CD14-positive monocyte (primary cell): ENCODE measurements around the genes SSX2IP and GBP1.

DNA sequence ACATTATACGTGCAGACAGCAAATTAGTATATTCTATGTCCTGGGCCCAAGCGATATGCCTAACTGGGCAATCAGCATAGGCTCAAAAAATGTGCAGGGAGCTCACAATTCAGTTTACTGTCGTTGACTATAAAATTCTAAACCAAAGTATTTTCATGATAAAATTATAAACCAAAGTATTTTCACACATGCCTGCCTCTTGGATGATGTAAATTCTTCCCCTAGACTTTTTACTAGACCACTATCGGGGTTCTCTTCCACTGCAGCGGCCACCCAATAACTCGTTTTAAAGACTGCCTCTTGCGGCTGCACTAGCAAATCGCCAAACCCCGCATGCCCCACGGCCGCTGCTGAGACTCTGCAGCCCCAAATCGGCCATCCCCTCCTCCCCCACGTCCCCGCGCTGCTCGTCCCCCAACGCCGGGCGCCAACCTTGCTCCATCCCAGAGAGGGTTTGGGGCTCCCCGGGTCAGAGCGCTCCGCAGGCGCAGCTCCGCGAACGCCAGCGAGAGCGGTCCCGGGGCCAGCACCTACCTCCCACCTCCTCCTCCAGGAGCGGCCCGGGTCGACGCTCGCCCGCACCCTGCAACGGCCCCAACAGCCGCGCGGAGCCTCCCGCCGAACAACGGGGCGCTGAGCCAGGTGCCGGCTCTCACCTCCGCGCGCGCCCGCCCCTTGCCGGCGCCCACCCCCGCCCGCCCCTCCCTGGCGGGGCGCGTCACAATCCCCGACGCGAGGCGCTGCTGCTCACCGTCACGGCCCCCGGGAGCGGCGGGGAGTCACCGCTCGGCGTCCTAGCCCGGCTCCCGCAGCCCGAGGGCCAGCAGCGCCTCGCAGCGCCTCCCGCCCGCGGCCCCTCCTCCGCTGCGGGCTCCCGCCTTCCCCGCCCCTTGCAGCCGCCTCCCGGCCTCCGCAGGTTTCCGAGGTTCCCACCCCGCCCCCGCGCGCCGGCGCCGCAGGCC, at the start of gene SSX2IP:
TSS of gene SSX2IP (minus strand) at position 842 of the 962 bp plus-strand sequence.
- CAGE, long polyA plus RNA = no peak

DNA sequence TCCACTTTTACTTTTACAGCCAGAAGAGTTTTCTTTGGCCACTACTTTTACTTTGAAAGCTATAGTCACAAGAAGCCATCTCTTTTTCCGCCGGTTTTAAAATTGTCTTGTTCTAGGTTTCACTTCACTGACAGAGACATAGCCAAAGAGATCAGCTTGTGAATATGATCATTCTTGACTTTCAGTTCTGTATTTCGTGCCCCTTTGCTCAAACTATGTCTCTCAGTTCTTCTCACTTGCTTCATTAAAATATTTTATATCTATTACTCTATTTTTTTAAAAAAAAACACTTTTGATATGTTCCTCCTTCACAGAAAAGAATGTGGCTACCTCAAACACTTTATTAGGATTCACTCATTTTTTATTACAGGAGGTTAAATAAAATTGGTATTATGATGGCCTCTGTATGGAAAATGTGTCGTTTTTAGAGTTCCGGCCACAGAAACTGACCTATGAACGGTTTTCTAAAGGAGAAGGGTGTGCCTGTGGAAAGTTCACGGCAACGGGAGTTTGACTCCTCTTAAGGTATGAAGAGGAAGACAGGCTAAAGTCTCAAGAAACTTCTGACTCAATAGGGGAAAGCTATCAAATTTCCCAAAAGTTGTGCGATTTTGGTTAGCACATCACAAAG, 1.3 kb downstream of the MCOLN2 start:
- CAGE, long polyA plus RNA = no peak

DNA sequence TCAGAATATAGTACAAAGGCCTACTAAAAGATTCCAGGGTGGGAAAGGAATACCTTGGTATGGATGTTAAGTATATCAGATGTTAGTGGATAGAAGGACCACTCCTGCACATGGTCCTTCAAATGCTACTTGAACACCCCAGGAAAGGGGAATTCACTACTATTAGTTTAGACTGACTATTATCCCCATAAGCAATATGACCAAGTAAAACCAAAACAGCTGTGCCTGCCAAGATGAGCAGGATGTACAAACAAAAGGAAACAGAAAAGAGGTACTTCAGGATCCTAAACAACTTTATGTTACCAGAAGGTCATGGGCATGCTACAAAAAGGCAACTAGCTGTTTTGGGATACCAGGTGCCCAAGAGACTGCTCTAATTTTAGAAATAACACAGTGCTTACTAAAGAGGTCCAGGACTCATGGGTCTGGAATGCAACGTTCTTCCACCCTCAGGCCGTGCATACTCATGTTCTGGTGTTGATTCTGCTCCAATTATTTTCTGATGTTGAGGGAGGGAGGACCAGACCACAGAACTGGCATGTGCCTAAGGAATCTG, 37.4 kb upstream of the BCL10 start:
- CAGE, long polyA plus RNA = no peak

GRCh38 chr1:85577789-85577971, 2.9 kb upstream of the CCN1 start:
- CAGE, long polyA plus RNA = no peak

DNA sequence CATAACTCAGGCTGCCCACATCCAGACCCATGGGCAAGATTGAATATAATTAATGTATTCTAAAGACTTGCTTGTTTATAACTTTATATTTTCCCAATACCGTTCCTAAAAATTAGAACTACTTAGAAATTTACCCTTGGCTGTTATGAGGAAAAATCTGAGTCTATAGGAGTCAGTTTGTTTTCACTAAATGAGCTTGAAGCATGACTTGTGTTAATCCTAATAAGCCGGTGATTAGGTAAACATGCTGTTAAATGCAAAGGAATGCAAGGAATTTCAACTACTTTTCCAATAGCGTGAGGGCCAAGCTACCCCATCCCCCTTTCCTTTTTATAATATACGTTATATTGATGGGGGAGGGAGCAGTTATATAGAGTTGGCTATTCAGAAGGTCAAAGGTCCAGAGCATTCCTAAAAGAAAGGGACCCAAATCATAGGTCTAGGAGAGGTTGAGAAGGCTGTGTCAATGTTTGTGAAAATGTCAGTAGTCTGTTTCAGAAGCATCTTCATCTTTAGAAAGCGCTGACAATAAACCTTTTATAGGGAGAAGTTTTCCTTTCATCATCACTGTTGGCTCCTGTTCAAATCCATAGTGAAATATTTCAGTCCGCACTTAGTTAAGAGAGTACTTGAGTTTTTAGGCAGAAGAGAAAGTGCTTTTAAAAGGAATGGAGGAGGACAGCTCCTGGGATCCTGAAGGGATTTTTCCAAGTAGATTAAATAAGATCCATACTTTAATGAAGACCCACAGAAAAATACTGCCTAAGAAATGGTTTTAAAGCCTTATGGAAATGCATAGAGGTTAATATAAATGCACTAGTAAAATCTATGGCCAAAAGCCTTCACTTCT, 3.8 kb downstream of the CCN1 start:
- CAGE, long polyA plus RNA = no peak

DNA sequence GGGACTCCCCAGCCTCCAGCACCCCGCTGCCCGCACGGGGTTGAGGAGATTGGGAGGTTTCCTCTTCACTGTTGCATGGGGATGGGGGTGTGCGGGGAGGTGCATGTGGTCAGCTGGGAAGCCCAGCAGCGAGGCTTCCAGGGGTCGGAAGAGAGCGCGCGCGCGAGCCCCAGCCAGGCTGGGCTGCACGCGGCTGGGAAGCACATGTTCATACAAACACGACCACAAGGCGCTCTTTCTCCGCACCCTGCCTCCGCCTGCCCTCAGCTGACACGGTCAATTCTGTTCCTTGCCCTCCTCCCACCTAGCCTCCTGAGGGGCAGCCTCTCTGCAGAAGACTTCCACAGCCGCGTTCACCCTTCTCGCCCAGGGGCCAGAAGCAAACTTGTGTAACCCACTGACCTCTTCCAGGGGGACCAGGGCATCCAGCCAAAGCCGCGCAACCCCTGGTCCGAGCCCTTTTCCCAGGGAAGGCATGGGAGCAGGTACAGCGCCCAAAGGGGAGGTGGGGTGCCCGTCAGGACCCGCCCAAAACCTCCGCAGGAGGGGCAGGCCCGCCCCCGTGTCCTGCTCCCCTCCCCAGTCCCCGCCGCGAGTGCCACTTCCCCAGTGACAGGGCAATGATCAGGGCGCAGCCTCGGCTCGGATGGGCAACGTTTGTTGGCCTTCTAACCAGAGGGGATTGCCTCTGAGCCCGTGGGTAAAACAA, 1.3 kb downstream of the COL24A1 start:
- CAGE, long polyA plus RNA = no peak

DNA sequence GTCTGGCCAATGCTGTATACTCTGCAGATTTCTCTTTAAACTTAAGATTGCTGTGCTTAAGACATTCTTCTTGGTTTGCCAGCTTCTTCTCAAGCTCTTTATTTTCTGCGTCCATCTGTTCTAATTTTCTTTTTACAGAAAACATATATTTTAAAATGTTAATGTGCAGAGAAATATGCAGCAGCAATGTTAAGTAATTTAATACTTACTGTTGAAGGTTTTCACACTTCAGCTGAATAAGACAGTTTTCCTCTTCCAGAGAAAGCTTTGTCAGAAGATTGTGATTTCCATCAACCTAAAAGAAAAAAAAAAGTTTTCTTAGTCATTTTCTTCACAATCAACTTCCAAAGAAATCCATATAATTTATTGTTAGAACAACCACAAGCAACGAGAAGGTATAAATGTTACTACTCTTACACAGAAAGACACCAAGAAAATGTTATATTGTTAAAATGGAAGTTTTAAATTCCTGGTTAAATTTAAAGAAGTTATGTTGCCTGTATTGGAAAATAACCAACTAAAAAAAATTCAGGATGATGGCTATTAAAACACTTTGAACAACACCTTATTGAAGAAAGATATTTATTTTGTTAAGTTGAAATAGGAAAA, 41.5 kb downstream of the ODF2L start:
- CAGE, long polyA plus RNA = no peak

DNA sequence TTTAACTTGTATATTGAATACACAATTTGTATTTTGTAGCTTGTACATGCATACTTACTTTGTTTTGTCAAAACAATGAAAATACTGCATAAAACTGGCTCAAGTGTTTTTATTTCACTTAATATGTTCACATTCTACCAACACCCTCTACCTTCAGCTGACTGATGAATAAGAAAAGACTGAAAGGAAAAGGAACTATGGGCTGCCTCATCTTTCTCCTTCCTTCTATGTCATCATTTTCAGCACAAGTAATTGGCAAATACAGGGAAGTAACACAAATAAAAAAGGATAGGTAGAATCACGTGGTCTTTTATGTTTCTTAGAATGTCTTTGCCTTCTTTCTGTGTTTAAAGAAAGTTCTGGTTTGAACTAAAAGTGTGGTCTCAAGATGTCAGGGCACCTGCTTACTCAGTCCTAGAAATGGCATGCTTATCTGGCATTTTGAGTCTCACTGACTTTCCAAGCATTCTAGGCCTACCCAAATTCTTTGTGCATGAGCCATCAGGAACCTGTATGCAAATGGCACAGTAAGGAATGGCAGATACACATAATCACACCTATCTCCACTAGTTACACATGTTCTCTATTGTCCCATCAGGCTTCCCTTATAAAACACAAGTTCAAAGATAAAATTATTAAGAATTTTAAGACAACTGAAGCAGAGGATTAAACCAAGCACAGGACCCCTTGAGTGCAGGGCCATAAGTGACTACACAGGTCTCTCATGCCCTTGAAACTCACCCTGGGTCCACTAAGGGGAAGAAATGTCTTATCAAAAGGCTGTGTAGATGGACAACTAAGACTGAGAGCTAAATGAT, 29.6 kb upstream of the CLCA4 start:
- CAGE, long polyA plus RNA = no peak

DNA sequence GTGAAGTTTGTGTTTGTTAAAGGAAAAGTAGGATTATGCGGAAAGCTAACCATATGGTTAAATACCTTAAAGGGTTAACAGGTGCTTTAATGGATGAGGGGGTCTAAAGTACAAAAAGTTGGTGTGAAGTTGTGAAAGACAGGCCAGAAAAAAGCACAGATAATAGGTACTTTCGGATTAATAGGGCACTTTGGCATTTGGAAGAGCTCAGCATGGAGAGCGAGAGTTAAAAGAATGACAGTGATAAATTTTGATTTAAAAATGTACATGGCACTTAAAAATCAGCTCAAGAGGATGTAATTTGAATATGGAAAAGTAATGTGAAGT, 1.5 kb downstream of the HS2ST1 start:
- CAGE, long polyA plus RNA = no peak

GRCh38 chr1:87328223-87328418, 559 bp upstream of the LMO4 start:
- CAGE, long polyA plus RNA = no peak

DNA sequence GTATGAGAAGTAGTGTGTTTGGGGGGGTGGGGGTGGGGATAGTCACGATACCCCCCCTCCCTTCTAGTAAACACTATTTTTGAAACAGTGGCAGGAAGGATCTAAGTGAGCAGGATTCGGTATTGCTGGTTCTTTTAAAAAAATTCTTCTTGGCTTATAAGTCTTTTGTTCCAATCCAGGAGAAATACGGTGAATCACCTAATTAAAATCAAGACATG, 805 bp downstream of the LMO4 start:
- CAGE, long polyA plus RNA = no peak

GRCh38 chr1:87334535-87335001, 5.9 kb downstream of the LMO4 start:
- CAGE, long polyA plus RNA = no peak

GRCh38 chr1:88175445-88176343, 508.4 kb upstream of the PKN2 start:
- CAGE, long polyA plus RNA = no peak

DNA sequence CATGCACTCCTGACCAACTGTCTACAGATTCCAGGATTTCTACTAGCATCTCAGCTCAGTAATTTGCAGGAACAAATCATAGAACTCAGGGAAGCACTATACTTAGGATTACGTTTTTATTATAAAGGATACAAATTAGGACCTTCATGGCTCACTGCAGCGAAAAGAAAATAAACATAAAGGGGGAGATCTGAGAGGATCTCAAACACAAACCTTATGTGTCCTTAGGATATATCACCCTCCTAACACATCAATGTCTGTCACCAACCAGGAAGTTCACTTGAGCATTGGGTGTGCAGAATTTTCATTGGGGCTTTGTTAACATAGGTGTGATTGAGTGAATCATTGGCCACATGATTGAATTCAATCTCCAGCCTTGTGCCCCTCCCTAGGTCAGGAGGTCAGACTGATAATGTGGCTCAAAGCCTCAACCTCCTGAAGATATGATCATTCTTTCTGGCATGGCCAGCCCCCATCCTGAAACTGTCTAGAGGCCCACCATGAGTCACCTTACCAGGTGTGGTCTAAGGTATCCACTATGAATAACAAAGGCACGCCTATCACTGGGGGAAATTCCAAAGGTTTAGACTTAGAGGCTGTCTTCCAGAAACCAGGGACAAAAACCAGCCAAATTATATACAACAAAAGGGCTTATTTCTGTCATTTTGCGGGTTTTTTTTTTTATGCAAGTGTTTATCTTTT, 90.0 kb downstream of the PKN2 start:
- CAGE, long polyA plus RNA = no peak

DNA sequence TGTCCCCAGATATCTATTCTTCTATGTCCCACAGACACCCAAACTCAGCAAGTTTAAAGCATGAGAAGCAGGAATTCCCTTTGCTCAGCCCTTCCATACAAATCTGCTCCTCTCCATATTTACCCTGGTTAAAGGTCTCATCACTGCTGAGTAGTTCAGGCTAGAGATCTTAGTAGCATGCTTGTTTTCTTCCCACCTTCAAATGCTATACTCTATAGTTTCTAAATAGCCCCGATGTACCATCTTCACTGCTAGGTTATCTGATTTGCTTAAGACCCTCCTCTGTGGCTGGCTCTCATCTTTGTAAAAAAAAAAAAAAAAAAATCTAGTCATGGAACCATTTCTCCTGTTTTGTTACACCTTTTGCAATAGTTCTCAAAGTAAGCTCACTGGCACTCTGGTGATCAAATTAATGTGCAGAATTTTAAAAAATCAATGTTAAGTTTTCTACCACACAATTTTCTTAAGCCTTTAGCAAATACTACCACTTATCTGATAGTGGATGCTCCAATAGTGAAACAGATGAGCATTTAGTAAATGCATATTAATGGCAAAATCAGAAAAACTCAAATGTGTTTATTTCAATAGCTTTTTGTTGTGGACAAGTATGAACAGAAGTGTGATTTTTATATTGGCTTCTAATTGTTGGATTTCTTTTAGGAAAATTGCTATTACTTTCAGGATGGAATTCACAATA, 34.2 kb downstream of the KYAT3 start:
- CAGE, long polyA plus RNA = no peak

DNA sequence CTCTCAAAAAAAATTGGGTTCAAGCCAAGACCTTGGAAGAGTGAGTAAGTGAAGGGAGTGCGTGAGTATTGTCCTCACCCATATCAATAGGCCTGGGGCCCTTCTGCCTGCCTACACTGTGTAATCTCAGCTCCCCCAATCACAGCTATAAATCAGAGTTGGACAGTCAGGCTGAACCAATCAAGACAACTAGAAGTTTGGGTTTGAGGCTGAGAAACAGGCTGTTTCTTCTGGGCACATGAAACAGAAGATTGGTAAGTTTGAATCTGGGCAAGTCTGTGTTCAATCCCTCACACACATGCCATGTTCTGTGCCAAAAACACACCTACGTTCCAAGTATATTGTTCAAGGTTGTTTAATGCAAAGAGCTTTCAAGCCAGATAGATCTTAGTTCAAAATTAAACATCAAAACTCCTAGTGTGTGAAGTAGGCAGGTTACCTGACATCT, 7.2 kb downstream of the KYAT3 start:
- CAGE, long polyA plus RNA = no peak

DNA sequence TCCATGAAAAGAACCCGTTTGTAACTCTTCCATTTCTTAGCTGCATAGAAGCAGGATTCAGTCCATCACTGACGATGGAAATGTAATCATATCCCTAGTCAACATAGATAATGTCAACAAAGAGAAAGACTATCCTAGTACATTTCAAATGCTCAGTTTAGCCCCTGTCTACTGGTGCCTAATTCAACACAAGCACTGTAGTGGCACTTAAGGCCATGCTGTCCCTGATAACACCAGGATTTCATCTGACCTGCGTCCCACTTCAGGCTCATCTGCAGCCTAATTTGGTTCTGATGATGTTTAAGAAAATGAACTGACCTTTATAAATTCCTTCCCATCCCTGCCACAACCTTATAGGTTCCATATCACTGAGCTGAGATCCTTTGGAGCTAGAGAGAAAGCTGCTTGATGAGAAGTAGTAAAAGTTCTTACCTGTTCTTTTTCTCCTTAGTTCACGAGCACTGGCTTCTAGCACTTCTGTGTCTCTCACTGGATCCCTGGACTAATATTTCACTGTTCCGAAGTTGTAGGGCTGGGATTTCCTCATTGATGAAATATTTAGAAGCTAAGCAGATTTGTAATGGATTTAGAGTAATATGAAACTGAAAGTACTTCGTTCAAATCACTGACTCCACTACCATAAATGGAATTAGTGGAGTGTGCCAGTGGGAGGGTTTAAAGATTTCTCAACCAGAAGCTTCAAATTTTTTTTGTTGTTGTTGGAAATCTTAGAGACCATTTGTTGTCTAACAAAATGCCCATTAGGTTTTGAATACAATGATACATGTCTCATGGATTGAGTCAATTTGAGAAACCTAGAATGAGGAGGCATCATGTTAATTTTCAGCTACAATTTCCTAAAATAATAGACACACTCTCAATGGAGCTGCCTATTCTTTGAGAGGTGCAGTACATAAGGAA, at the start of gene GBP1:
TSS of gene GBP1 (minus strand) at position 481 of the 921 bp plus-strand sequence.
- CAGE, long polyA plus RNA = no peak

GRCh38 chr1:89269009-89269670, 3.5 kb downstream of the GBP5 start:
- CAGE, long polyA plus RNA = no peak

GRCh38 chr1:89310438-89310761, 37.7 kb upstream of the GBP5 start:
- CAGE, long polyA plus RNA = no peak

- CAGE, long polyA plus RNA = no peak
These were observed 43.5 kb downstream of the GBP6 start for GRCh38 chr1:89407139-89407900.